A375 (cell line): ENCODE measurements around the genes CD8A and PLGLB1.

GRCh38 chr2:86790759-86791173, at the start of gene CD8A:
Gene CD8A (minus strand): TSS chr2:86790913.
- RAMPAGE, long total RNA, result no peak

DNA sequence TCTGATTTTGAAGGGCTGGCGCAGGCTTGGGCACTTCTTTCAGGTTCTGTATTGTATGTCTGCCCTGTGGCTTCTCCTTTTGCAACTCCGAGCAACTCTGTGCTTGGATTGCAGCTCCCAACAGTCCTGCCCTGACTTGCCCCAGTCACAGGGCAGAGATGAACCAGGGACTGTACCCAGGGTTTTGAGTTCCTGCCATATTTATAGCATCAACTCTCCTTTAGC, 31.1 kb upstream of the CD8A start:
- RAMPAGE, long total RNA, result no peak

- RAMPAGE, long total RNA, result no peak
Observed at GRCh38 chr2:87021806-87022236, at the start of gene PLGLB1. Gene PLGLB1 (minus strand): TSS chr2:87021844.

DNA sequence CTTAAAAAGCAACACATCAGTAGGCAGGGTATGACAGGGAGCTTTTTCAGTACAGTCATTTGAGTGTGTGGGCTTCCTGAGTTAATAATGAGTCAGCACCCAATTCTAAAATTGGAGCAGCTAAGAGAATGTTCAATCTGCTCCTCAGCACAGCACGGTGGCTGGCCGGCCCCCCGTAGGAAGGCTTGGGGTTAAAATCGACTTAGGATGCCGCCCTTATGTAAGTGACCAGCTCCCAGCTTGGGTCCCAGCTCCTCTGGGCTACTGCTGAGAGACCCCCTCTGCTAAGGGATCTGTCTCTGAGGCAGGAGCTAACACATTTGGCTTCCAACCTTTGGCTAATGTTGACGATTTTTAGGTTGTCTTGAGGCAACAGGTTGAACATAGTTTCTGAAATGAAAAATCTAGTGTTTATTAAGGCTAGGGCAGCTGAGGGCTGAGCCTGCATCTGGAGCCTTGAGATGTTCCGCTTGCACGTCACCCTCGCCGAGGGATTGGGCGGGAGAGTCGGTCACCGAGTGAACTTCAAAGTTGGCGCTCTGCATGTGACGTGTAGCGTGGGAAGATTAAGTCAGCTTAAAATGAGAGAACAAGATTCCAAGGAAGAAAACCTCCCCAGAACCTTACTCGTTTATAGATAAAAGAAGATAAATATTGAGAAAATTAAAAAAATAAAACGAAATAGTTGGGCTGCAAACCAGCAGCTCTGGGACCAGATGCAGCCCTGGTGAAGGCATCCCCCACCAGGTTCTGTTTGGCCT, 291.2 kb upstream of the PLGLB2 start:
- RAMPAGE, long total RNA, result no peak

- RAMPAGE, long total RNA, result no peak
Observed at GRCh38 chr2:87499751-87500424, 248.0 kb upstream of the PLGLB2 start.

GRCh38 chr2:87521159-87521929, 226.5 kb upstream of the PLGLB2 start:
- RAMPAGE, long total RNA, result no peak

DNA sequence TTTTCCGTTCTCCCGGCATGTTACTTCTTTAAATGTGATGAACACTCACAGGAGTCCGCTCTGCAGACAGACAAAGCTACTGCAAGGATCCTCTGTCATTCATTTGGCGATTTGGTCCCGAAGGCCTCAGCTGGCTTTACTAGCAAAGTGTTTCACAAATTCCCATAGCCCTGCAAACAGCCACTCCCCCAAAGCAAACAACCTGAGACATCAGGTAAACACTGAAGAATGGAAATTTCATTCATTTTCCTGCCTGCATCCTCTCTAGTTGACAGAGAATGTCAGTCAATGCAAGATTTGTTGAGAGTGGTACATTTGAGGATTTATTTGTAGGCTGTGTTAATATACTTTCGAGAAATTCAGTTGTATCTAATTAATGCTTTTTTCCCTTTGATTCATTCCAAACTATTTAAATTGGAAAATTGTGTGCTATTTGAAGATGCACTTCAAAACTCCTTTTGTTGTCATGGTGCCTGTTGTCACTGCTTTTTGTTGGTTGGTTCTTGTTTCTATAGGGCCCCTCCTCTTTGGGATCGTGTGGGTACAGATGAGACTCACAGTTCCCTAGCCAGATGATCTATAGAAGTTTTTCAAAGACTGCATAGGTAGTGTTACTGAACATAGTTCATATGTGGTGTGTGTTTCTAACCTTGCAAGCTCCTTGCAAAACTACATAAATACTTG, 215.8 kb upstream of the PLGLB2 start:
- RAMPAGE, long total RNA, result no peak

DNA sequence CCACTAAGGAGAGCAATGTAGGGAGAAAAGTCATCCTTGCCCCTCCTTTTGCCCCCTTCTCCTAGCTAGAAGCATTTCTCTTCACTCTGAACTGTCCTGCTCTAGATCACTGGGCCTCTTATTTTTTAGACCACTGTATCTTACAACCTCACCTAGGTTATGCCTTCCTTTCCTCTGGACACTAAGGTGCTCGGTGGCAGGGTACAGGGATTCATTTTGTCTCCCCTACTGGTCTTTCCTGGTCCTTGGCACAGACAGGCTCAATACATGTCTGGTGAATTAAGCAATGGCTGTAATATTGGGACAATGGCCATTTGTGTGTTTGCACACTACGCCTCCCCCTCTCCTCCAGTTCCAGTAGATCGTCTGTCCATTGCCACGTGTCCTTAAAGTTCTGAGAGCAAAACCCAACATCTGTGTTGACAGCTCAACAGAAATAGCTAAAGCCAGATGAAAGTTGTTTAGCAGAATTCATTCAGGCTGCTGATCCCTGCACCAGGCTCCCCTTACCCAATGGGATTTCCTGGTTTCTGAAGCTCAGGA, 8.9 kb upstream of the FABP1 start:
- RAMPAGE, long total RNA, result no peak

- RAMPAGE, long total RNA, result no peak
Observed at GRCh38 chr2:88171181-88171422, 956 bp downstream of the THNSL2 start.

DNA sequence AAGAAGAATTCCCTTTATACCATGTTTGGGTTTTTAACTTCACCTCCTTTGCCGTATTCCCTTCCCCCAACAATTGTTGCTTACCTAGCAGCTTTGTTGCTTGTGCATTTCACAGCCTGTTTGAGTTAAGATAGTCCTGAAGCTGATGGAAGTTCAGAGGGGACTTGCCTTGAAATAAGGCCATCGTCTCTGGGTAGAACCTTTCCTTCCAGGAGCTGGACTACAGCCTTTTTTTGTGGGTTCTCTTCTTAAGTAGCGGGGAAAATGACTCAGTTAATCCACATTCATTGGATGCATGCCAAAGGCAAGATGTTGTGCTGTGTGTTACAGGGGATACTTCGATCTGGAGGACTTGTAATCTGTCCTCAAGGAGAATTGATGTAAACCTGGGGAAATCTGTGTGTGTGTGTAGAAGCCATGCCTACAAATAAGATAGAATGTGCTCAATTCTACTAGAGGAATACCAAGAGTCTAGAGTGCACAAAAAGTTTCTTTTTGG, 46.8 kb downstream of the RPIA start:
- RAMPAGE, long total RNA, result no peak

- RAMPAGE, long total RNA, result no peak
Observed at GRCh38 chr2:88751959-88752353, 60.5 kb downstream of the RPIA start.

- RAMPAGE, long total RNA, result no peak
Observed at GRCh38 chr2:88754755-88755399, 63.4 kb downstream of the RPIA start.

- RAMPAGE, long total RNA, result no peak
Observed at GRCh38 chr2:88827755-88828309, 136.4 kb downstream of the RPIA start.

DNA sequence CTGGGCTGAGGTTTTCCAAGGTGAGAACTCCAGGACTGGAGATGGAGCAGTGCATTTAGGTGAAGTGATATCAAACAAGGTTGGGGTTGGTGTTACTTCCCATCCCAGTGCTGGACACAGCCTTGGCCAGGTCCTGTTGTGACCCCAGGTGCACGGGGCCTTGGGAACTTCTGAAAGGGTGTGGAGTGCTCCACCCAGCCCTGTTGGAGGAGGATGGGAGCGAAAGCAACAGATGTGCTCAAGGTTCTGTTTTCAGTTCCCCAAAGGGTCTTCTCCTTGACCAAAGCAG, 154.2 kb downstream of the RPIA start:
- RAMPAGE, long total RNA, result no peak

- RAMPAGE, long total RNA, result no peak
Observed at GRCh38 chr2:88857181-88857750, 165.8 kb downstream of the RPIA start.

DNA sequence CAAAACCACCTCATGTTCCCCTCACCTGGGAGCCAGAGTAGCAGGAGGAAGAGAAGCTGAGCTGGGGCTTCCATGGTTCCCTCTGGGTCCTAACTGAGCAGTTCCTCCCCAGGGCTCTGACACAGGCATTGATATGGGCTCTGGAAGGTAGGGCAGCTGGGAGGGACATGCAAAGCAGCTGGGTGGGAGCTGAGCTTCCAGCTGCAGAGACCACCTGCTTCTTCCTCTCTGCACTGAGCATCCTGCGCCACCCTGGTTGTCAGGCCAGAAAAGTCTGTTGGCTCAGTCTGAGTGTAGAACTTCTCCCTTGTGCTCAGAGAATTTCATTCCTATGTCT, 336.1 kb downstream of the RPIA start:
- RAMPAGE, long total RNA, result no peak

DNA sequence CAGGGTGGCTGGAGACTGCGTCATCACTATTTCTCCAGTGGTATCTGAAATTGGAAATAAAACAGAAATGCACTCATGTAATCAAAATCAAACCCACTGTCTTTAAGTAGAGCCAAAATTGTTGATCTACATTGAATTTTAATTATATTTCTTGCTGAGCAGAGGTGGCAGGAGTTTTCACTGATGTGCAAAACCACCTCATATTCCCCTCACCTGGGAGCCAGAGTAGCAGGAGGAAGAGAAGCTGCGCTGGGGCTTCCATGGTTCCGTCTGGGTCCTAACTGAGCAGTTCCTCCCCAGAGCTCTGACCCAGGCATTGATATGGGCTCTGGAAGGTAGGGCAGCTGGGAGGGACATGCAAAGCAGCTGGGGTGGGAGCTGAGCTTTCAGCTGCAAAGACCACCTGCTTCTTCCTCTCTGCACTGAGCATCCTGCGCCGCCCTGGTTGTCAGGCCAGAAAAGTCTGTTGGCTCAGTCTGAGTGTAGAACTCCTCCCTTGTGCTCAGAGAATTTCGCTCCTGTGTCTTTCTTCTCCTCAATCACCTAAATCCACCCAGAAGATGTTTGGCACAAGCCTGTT, 394.0 kb downstream of the RPIA start:
- RAMPAGE, long total RNA, result no peak

DNA sequence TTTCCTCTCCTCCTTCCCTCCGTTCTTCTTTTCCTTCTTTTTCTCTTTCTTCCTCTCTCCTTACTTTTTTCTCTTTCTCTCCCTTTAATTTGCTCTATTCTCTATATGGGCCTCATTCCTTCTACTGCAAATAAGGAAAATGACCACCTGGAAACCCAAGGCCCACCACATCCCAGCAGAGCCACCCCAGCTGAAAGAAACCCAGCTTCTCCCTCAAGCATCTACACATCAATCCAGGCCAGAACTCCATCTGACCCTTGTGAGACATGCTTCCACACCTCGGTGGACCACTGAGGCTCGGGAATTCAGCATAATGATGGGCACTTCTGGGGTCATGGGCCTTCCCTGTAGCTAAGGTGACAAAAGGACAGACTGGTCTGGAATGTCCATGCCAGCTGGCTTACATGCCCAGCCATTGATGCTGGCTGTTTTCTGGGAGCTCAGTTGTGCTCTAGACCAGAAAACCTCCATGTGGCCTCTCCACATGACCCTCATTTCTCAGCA, 874.4 kb downstream of the RPIA start:
- RAMPAGE, long total RNA, result no peak

DNA sequence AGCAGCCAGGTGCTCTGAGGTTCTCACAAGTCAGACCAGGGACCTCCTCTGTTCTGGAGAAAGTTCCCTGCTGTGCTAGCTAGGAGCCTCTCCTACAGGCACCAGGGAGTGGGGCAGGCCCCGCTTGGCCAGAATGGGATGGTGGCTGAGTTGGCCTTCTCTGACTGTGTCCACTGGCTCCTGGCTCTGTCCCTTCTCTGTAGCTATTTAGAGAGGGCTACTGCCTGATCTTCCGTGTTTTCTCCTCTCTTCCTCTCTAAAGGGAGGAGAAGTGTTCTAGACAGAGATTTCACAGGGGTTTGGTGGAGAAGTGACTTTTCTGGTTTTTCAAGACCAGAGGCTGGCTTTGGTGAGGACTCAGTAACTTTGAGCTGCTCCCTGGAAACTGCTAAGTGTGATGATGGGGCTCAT, 6.1 kb downstream of the MAL start:
- RAMPAGE, long total RNA, result no peak

DNA sequence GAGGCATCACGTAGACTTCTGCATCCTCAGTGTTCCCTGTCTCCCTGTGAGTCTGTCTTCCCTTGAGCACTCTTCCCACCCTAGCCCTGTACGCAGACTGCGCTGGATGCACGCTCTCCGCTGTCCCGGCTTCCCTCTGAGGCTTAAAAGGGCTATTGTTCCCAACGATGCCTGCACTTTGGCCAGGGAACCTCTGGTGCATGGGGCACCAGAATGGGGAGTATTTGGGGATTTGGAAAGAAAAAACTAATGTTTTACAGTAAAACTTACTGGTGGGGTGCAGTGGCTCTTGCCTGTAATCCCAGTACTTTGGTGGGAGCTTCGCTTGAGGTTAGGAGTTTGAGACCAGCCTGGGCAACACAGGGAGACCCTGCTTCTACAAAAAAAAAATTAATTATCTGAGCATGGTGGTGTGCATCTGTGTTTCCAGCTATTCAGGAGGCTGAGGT, 35.3 kb downstream of the MAL start:
- RAMPAGE, long total RNA, result no peak